Placental epithelial cell (primary cell): ENCODE measurements around a stretch of chr3.

- CAGE, long polyA plus RNA, result no peak
These were observed 95.4 kb upstream of the HES1 start for GRCh38 chr3:194040456-194041053.

DNA sequence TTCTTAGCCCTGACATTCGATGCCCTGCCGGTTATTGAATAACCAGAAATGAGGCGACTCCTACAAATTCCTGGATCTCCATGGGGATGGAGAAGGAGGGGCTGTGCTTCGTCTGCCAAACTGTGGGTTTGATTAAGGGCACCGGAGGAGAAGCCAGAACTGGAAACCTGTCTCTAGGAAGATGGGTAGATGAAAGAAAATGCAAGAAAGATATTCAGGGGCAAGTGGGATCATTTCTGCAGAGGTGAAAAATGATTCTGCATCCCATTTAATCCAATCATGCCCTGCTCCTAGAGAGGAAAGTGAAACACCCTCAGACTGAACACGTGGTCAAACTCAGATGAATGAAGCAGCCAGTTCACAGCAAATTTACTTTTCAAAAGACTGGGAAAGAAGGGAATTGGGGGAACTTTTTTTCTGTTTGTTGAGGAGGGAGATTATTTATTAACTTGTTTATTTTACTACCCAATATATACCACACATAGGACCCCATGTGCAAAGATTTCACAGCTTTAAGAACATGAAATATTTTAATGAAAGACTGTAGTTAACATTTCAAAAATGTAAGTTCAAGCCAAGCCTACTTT lies 23.1 kb upstream of the HES1 start:
- CAGE, long polyA plus RNA, result no peak

DNA sequence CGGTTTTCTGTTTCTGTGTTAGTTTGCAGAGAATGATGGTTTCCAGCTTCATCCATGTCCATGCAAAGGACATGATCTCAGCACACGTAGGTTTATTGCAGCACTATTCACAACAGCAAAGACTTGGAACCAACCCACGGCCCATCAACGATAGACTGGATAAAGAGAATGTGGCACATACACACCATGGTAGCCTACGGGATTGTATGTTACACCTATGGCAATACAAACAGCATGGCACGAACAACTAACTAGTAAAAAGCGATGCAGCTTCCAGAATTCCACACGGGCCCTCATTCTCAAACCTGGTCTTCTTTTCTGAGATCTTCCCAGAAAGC lies 9.4 kb upstream of the HES1 start:
- CAGE, long polyA plus RNA, result no peak

GRCh38 chr3:194132394-194133417 lies 3.2 kb upstream of the HES1 start:
- CAGE, long polyA plus RNA, result no peak

DNA sequence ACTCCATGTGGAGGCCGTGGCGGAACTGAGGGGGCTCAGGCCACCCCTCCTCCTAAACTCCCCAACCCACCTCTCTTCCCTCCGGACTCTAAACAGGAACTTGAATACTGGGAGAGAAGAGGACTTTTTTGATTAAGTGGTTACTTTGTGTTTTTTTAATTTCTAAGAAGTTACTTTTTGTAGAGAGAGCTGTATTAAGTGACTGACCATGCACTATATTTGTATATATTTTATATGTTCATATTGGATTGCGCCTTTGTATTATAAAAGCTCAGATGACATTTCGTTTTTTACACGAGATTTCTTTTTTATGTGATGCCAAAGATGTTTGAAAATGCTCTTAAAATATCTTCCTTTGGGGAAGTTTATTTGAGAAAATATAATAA lies 2.2 kb downstream of the HES1 start:
- CAGE, long polyA plus RNA, result no peak

- CAGE, long polyA plus RNA, result no peak
These were observed 27.2 kb downstream of the CPN2 start for GRCh38 chr3:194323459-194324853.

- CAGE, long polyA plus RNA, result no peak
These were observed 6.0 kb upstream of the LRRC15 start for GRCh38 chr3:194375507-194375972.

- CAGE, long polyA plus RNA, result no peak
These were observed 23.5 kb downstream of the TMEM44 start for GRCh38 chr3:194609641-194610123.

DNA sequence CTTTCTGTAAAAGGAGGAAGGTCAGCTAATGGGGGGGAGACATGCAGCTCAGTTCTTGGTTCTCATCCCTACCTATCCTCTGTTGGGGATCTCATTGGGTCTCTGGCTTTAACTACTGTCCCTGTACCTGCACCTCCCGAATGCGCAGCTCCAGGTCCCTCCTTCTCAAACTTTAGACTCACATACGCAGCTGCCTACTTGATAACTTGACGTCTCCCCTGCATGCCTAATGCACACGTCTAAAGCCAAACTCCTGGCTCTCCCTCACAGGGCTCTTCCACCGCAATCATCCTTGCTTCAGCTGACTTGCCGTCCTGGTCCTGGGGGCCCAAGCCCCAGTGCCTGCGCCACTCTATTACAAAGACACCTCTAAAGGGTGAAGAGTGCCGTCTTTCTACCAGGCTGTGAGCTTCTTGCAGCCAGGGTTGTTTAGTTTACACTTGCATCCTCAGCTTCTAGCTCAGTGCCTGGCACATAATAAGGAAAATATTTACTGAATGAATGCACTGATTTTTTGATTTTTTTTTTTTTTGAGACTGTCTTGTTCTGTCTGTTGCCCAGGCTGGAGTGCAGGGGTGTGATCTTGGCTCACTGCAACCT lies 6.0 kb upstream of the TMEM44 start:
- CAGE, long polyA plus RNA, result no peak

GRCh38 chr3:194689275-194689749 lies 3.6 kb downstream of the FAM43A start:
- CAGE, long polyA plus RNA, result no peak

DNA sequence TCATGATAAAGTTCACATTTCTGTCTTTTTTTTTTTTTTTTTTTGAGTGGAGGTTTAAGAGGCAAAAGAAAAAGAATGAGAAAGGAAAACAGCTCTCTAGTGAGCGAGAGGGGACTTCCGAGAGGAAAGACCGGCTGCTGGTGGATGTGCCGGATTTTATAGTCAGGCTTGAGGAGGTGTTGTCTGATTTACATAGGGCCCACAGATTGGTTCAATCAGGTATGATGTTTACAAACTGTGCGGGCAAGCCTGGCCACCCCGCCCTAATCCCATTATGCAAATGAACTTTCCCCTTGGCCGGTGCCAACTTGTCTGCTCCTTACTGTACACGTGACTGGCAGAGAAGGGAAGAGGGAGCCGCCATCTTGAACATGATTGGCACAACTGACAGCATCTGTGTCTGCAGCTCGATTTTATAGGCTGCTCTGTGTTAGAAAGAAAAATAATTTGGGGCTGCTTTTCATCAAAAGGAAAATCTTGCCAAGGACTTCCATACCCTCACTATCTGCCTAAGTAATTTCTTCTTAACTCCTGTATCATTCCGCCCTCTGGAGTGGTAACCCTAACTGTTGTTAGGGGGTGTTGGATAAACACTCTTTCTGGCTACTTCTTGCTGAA lies 44.8 kb downstream of the FAM43A start:
- CAGE, long polyA plus RNA, result no peak

GRCh38 chr3:194840632-194840928 lies 154.9 kb downstream of the FAM43A start:
- CAGE, long polyA plus RNA, result no peak

GRCh38 chr3:194871152-194871516 lies 185.5 kb downstream of the FAM43A start:
- CAGE, long polyA plus RNA, result no peak

- CAGE, long polyA plus RNA, result no peak
These were observed 165.7 kb downstream of the XXYLT1 start for GRCh38 chr3:195105282-195105726.

- CAGE, long polyA plus RNA, result no peak
These were observed 164.7 kb downstream of the XXYLT1 start for GRCh38 chr3:195106236-195106721.

GRCh38 chr3:195150060-195150983 lies 120.6 kb downstream of the XXYLT1 start:
- CAGE, long polyA plus RNA, result no peak

DNA sequence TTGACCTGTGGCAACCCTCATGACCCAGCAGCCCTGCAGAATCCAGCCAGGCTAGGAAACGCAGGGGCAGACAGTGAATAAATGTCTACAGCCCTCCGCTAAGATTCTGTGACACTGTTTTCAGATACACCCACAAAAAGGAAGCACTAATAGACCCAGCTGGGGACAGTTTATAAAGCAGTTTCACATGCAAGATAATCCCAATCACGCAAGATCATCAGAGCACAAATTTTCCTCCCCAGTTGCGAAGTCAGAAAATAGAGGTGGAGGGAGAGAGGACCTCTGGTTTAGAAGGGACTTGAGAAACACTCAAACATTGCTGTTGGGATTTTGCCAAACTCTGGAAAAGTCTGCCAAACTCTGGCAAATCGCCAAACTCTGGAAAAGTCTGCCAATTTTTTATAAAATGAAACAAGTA lies 66.2 kb downstream of the XXYLT1 start:
- CAGE, long polyA plus RNA, result no peak

DNA sequence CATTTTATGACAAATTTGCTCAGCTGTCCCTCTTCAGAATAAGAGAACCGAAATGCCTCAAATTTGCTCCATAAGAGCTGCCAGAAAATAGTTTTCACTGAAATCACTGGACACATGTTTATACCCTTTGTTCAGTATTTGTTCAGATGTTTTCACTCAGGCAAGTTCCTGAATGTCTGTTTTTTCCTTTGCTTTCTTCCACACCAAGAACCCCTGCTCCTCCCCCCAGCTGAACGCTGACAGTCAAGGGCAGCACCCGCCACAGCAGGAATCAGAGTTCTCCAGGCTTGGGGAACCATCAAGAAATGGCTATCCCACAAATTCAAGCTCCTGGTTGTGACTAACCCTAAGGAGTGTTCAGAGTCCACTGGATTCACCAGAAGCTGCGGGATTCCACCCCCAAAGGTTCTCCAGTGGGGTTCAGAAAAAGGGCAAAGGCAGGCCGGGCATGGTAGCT lies 60.3 kb downstream of the XXYLT1 start:
- CAGE, long polyA plus RNA, result no peak

GRCh38 chr3:195393892-195394464 lies 48.8 kb downstream of the ACAP2 start:
- CAGE, long polyA plus RNA, result no peak

- CAGE, long polyA plus RNA, result no peak
These were observed 63.2 kb upstream of the MUC20 start for GRCh38 chr3:195657347-195658215.